Subcutaneous adipose tissue (tissue), 3 donors: ENCODE results near the genes SLC11A1 and CDK5R2.

GRCh38 chr2:218367051-218367613 is 10.5 kb downstream of the CATIP start:
- PRO-cap: no peak
- RAMPAGE, long total RNA, 3 experiments: no peak in any of the 3 experiments

- PRO-cap: unidirectional peak, minus-strand start at chr2:218370491; bidirectional peak, plus-strand start at chr2:218370869, minus-strand start at chr2:218370638; bidirectional peak, plus-strand start at chr2:218371315, minus-strand start at chr2:218371189
- RAMPAGE, long total RNA, 3 experiments: no peak in any of the 3 experiments
These were observed 11.4 kb upstream of the SLC11A1 start for GRCh38 chr2:218370167-218371582.

GRCh38 chr2:218377972-218378585 is 4.0 kb upstream of the SLC11A1 start:
- PRO-cap: no peak
- RAMPAGE, long total RNA, 3 experiments: no peak in any of the 3 experiments

GRCh38 chr2:218381617-218382516 is at the start of gene SLC11A1:
Gene SLC11A1, plus strand, starts transcription at chr2:218382273.
- PRO-cap: bidirectional peak, plus-strand start at chr2:218382288, minus-strand start at chr2:218381876
- RAMPAGE, long total RNA, 3 experiments: start-site peak on the plus strand in 3 of 3 experiments, at chr2:218382233-218382313 at its widest, 26 to 243 reads per replicate

GRCh38 chr2:218389030-218390264 is 7.4 kb downstream of the SLC11A1 start:
- PRO-cap: no peak
- RAMPAGE, long total RNA, 3 experiments: no peak in any of the 3 experiments

- PRO-cap: no peak
- RAMPAGE, long total RNA, 3 experiments: no peak in any of the 3 experiments
These were observed 7.5 kb downstream of the CTDSP1 start for GRCh38 chr2:218406997-218407717.

DNA sequence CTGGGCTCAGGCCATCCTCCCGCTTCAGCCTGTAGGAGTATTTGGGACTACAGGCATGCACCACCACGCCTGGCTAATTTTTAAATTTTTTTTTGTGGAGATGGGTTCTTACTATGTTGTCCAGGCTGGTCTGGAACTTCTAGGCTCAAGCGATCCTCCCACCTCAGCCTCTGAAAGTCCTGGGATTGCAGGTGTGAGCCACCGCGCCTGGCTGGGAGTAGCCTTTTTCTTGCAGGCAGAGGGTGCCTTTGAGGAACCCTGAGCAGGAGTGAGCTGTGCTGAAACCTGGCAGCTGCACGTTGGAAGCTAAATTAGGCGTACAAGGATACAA is 8.0 kb downstream of the CTDSP1 start:
- PRO-cap: no peak
- RAMPAGE, long total RNA, 3 experiments: no peak in any of the 3 experiments

GRCh38 chr2:218422409-218422692 is 3.4 kb downstream of the VIL1 start:
- PRO-cap: no peak
- RAMPAGE, long total RNA, 3 experiments: no peak in any of the 3 experiments

DNA sequence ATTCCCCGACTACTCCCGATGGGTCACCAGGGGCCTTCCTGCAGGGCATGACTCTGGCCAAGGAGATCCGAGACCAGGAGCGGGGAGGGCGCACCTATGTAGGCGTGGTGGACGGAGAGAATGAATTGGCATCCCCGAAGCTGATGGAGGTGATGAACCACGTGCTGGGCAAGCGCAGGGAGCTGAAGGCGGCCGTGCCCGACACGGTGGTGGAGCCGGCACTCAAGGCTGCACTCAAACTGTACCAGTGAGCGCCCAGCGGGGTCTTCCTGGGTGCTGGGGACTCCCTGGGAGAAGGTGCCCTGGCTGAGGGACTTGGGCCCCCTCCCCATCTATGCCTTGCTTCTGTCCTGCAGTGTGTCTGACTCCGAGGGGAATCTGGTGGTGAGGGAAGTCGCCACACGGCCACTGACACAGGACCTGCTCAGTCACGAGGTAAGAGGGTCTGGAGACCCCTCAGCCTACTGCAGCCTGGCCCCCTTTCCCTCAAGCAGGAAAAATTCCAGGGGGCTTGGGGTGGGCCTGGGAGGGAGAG is 10.4 kb downstream of the VIL1 start:
- PRO-cap: no peak
- RAMPAGE, long total RNA, 3 experiments: no peak in any of the 3 experiments

GRCh38 chr2:218630328-218630841 is 22.7 kb downstream of the PLCD4 start:
- PRO-cap: no peak
- RAMPAGE, long total RNA, 3 experiments: no peak in any of the 3 experiments

- PRO-cap: no peak
- RAMPAGE, long total RNA, 3 experiments: no peak in any of the 3 experiments
These were observed 24.0 kb upstream of the CYP27A1 start for GRCh38 chr2:218757857-218758373.

DNA sequence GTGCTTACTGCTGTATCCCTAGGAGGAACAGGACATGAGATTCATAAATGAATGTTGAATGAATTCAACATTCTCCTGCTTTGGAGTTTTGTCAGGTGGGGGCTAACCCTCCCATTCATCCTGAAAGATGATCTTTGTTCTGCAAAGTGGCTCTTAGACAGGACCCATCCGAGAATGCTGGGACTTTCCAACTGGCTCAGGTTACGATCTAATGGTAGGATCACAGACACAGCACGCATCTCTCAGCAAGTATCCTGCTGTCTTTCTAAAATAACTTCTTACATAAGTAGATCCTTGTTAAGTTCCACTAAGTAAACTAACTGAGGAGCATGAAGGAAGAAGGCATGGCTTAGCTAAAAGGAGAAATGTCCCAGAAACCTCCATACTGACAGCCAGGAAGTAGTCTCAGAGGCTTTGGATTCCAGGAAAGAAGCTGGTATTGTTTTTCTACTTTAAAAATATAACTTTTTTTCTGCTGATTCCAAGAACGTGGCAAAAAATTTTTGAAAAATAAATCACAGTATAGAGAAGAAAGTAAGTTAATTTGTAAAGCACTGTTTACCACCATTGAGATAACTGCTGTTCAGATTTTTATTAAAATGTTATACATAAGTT is 23.7 kb downstream of the CYP27A1 start:
- PRO-cap: unidirectional peak, plus-strand start at position 310 of the sequence
- RAMPAGE, long total RNA, 3 experiments: no peak in any of the 3 experiments

DNA sequence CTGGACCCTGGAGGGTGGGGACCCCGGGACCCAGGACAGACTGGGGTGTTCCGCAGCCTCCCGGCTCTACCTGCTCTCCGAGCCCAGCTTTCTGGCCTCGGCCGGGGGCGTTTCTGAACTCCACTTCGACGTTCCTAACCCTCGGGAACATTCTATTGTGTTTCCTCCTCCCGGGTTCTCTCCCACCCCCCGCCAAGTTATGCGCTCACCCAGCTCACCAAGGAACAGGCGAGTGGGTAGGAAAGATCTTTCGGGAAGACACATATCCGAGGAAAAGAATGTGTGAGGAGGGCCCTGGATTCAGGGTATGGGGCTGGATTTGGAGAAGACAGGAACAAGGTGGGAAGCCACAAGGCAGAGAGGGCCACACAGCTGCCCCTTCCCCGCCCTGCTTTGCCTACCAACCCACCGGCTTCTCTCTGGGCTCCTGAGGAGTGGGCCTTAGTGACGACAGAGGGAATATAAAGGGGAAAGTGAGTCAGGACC is 582 bp downstream of the WNT6 start:
- PRO-cap: no peak
- RAMPAGE, long total RNA, 3 experiments: no peak in any of the 3 experiments

GRCh38 chr2:218959315-218960076 is at the start of gene CDK5R2:
Gene CDK5R2, plus strand, starts transcription at chr2:218959666.
- PRO-cap: unidirectional peak, minus-strand start at chr2:218959817
- RAMPAGE, long total RNA, 3 experiments: no peak in any of the 3 experiments

GRCh38 chr2:218981983-218982539 is 2.9 kb downstream of the FEV start:
- PRO-cap: no peak
- RAMPAGE, long total RNA, 3 experiments: no peak in any of the 3 experiments

GRCh38 chr2:218998480-218999050 is 5.3 kb upstream of the CRYBA2 start:
- PRO-cap: no peak
- RAMPAGE, long total RNA, 3 experiments: no peak in any of the 3 experiments

DNA sequence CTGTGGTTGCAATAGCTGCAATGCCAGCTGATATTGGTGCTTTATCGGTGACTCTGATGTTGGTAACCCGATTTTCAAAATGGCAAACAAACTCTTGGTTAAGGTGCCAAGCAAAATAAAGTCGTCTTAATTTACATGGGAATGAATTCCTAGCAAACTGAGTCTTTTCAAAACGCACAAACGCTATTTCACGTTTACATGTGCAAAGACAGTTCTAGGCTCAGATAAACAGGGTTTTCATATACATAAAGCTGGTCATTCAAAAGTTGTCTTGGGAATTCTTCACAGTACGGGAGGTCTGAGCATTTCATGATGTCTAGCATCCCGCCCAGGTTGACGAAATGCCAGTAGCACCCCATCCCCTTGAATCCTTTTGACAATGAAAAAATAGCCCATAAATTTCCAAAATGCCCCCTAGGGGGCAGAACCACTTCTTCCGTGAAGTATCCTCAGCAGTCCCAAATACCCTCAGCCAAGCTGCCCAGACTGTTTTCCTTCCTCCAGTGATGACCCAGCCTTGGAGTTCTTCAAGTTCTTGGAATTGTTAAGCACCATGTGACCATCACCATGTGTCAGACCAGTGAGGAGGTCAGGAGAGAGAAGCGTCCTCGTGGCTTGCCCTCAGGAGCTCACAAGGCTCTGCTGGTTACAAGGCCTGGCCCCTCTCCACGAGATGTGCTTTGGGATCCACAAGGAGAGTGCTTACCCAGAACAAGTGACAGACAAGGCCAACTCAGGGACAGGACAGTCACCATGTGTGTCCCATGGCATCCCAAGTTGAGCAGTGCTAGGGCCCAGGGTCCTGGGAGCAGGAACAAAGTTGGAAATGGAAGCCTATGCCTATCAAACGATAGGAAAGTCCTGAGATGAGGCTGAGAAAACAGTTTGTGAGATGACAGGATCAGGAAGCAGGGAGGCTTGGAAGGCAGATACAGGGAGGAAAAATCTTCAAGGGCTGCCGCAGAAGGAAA is 1.4 kb upstream of the SLC23A3 start:
- PRO-cap: bidirectional peak, plus-strand start at position 718 of the sequence, minus-strand start at position 508 of the sequence
- RAMPAGE, long total RNA, 3 experiments: no peak in any of the 3 experiments

DNA sequence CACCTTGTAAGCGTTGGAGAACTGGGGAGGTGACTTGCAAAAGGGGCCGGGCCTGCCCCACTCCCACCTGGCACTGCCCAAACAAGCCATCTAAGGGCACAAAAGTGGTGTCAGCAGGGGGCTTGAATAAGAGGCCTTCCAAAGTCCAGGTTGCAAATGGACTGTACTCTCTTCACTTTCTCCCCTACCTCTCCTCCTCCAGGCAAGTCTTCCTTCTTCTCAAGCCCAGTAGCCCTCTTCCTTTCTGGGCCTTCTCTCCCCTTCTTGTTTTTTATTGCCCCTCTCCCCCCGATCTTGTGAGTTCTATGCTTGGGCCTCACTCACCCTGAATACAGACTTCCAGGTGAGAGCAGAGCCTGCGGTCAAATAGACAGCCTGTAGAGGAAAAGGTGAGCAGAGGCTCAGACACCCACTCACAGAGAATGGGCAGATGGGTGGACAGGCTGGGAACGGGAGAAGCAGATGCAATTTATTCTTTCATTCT is 1.7 kb downstream of the PTPRN start:
- PRO-cap: no peak
- RAMPAGE, long total RNA, 3 experiments: no peak in any of the 3 experiments

DNA sequence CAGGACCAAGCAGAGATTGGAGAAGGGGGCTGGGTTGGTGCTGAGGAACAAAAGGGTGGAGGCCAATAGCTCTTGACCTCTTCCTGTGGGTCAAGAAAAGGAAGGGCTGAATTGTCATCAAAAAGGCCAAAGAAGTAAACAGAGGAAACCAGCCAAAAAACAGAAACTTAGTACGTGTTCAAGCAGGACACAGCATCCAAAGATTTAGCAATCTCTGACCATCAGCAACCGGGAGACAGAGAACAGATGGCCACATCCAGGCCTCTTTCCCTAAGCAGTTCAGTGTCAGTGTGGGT is 2.9 kb downstream of the DNPEP start:
- PRO-cap: no peak
- RAMPAGE, long total RNA, 3 experiments: no peak in any of the 3 experiments

DNA sequence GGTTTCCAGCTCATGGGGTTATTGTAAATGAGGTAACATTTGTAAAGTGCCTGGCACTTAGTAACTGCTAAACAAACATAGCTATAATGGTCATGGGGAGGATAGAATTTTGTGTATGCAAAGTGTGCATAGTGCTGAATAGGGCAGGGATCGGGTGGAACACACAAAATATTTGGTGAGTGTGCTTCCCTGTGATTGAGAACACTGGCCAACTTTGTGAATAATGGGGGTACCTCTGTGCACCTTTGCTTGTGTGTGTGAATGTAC is 6.3 kb downstream of the SPEG start:
- PRO-cap: no peak
- RAMPAGE, long total RNA, 3 experiments: no peak in any of the 3 experiments